Astrocyte (in vitro differentiated cells and primary cell): ENCODE results near the genes CENPA, PREB, PPM1G and CCDC121.

- PRO-cap: no peak
- RRBS, 2 experiments: no CpG with 5 or more reads among the region's 5 CpGs
These were observed 721 bp upstream of the ADGRF3 start for GRCh38 chr2:26347282-26347738.

GRCh38 chr2:26693238-26693793 is 794 bp downstream of the KCNK3 start:
- PRO-cap: no peak
- RRBS, 2 experiments: 0 to 10% methylated on average over 4 of the region's 39 CpGs

GRCh38 chr2:26768957-26769970 is 5.2 kb downstream of the SLC35F6 start:
- PRO-cap: no peak
- RRBS, 2 experiments: no CpG with 5 or more reads among the region's 15 CpGs

GRCh38 chr2:26785037-26786288 is at the start of gene CENPA:
CENPA (plus strand) TSS chr2:26786056.
- PRO-cap: bidirectional peak, plus-strand start at chr2:26785794, minus-strand start at chr2:26785741
- RRBS, 2 experiments: 2 to 4% methylated on average over 36 of the region's 73 CpGs

DNA sequence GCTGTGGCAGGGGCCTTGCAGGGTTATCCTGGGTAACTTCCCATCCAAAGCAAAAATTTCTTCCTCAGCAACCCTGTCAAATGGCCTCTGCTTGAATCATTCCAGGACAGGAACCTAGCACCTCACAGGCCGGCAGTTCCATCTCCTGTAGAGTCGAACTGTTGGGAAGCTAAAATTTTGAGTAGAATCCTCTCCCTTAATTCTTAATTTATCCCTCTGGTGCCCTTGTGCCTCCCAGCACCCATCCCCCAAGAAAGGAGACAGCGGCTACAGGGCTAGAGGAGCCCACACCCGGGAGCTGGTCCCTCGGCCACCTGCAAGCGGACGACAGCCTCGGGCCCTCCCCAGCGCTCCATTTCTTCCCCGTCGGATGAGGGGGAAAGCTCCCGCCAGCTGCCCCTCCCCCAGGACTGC is 774 bp downstream of the CGREF1 start:
- PRO-cap: no peak
- RRBS, 2 experiments: no CpG with 5 or more reads among the region's 12 CpGs

DNA sequence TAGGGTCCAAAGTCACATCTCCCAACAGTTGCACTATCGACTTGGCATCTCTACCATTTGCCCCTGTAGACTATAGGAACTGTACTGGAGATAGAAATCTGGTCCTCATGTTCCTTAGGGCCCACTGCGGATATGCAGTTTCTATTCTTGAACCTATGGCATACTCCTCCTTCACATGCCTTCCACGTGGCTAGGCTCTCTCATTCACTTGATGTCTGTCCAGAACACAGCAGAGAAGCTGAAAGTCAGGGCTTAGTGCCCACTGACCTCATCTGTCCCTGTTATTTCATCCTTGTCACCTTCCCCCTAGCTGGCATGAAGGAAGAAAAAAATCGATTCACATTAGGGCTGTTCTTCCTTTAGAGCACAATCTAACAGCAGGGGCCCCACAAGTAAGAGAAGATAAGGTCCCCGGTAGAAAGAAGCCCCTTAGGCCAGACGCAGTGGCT is 2.8 kb downstream of the ABHD1 start:
- PRO-cap: no peak
- RRBS, 2 experiments: no CpG with 5 or more reads among the region's 6 CpGs

GRCh38 chr2:27133876-27135164 is at the start of gene PREB:
PREB (minus strand) TSS chr2:27134636.
- PRO-cap: bidirectional peak, plus-strand start at chr2:27134766, minus-strand start at chr2:27134623
- RRBS, 2 experiments: 1 to 3% methylated on average over 10 of the region's 109 CpGs

GRCh38 chr2:27216452-27216766 is 760 bp upstream of the CAD start:
- PRO-cap: no peak
- RRBS, 2 experiments: no CpG with 5 or more reads among the region's 2 CpGs

- PRO-cap: no peak
- RRBS, 2 experiments: under 1 to 2% methylated on average over 18 of the region's 37 CpGs
These were observed 2.1 kb upstream of the SLC30A3 start for GRCh38 chr2:27264980-27265331.

GRCh38 chr2:27303010-27303360 is 5.3 kb downstream of the UCN start:
- PRO-cap: no peak
- RRBS, 2 experiments: no CpG with 5 or more reads among the region's 9 CpGs

- PRO-cap: no peak
- RRBS, 2 experiments: 63% methylated on average over 4 of the region's 21 CpGs
These were observed 744 bp upstream of the ZNF513 start for GRCh38 chr2:27381129-27381827.

GRCh38 chr2:27408588-27409971 is at the start of gene PPM1G:
PPM1G (minus strand) TSS chr2:27409591.
- PRO-cap: bidirectional peak, plus-strand start at chr2:27409766, minus-strand start at chr2:27409539
- RRBS, 2 experiments: 1 to 3% methylated on average over 32 of the region's 111 CpGs

GRCh38 chr2:27628328-27629148 is at the start of gene CCDC121:
CCDC121 (minus strand) TSS chr2:27629012.
- PRO-cap: bidirectional peak, plus-strand start at chr2:27629050, minus-strand start at chr2:27628847
- RRBS, 2 experiments: 2 to 4% methylated on average over 3 to 5 of the region's 43 CpGs

GRCh38 chr2:27629149-27629428 is 239 bp downstream of the GPN1 start:
- PRO-cap: no peak
- RRBS, 2 experiments: under 1 to 3% methylated on average over 6 to 7 of the region's 12 CpGs

- PRO-cap: no peak
- RRBS, 2 experiments: no CpG with 5 or more reads among the region's 6 CpGs
These were observed 8.3 kb downstream of the SUPT7L start for GRCh38 chr2:27655045-27655640.

DNA sequence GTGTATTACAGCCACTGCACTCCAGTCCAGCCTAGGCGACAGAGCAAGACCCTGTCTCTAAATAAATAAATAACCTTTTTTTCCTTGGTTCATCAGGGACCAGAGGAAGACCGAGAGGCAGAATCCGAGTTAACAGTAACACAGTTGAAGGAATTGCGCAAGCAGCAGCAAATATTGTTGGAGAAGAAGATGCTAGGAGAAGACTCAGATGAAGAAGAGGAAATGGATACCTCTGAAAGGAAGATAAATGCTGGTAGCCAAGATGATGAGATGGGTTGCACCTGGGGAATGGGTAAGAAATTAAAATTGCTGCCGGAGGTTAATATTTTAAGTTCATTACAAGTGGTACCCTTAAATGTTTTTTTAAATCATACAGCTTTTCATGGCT is 1.3 kb downstream of the SLC4A1AP start:
- PRO-cap: no peak
- RRBS, 2 experiments: no CpG with 5 or more reads among the region's 5 CpGs

GRCh38 chr2:27668612-27669421 is 5.1 kb downstream of the SLC4A1AP start:
- PRO-cap: no peak
- RRBS, 2 experiments: no CpG with 5 or more reads among the region's 10 CpGs

- PRO-cap: unidirectional peak, minus-strand start at chr2:27706368
- RRBS, 2 experiments: no CpG with 5 or more reads among the region's 9 CpGs
These were observed 42.3 kb downstream of the SLC4A1AP start for GRCh38 chr2:27705547-27706816.

GRCh38 chr2:27715896-27716927 is 52.5 kb downstream of the SLC4A1AP start:
- PRO-cap: no peak
- RRBS, 2 experiments: no CpG with 5 or more reads among the region's 28 CpGs

- PRO-cap: no peak
- RRBS, 2 experiments: no CpG with 5 or more reads among the region's 13 CpGs
These were observed 53.3 kb downstream of the SLC4A1AP start for GRCh38 chr2:27716928-27717456.